REH cell (cell line): ENCODE results near the genes ATP6V0B, RPS8, ZSWIM5 and TESK2.

GRCh38 chr1:43974125-43975089, at the start of gene ATP6V0B:
TSS of gene ATP6V0B (plus strand) at chr1:43974960.
- PRO-cap: bidirectional peak, plus-strand start at chr1:43974585, minus-strand start at chr1:43974589; bidirectional peak, plus-strand start at chr1:43974960, minus-strand start at chr1:43974810

DNA sequence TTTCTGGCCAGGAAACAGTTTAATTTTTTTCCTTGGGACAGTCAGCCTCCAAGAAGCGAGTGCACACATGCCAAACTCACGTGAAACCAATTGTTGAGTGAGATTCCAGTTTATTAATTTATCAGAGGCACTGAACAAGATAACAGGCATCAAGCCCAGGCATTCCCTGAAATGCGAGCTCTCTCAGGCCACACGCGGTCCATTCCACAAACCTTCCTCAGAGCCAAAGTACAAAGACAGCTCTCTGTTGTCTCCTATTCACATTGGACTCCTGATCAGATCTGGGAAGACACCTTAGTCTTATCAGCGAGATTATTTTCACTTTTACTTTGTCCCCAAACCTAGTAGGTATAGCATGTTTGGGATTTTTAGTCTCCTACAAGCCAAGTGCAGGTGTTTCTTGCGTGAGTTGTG, 1.2 kb upstream of the SLC6A9 start:
- PRO-cap: no peak

DNA sequence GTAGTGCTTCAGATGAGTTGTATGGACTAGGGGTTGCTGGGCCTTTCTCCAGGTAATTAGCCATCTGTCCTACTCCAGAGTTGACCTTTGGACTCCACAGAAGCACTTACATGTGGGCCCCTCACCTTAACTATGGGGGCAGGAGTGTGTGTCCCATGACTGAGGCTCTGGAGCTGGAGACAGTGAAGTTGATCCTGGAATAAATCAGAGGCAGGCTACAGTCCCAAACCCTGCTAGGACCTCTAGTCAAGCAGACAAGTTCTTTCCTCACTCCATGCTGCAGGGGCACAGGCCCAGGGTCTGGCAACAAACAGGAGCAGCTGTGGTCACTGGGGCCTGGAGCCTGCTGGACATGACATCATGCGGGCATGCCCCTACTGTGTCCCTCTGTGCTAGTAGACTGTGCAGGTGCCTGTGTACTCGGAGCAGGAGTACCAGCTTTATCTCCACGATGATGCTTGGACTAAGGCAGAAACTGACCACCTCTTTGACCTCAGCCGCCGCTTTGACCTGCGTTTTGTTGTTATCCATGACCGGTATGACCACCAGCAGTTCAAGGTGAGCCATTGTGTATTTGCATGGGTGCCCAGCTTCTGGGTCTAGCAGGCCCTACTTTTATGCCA, 4.8 kb downstream of the DMAP1 start:
- PRO-cap: no peak

GRCh38 chr1:44222621-44223534, 9.6 kb downstream of the DMAP1 start:
- PRO-cap: no peak

- PRO-cap: no peak
Observed at GRCh38 chr1:44416913-44418071, 12.2 kb downstream of the RNF220 start.

GRCh38 chr1:44545958-44546429, 128.3 kb downstream of the TMEM53 start:
- PRO-cap: no peak

DNA sequence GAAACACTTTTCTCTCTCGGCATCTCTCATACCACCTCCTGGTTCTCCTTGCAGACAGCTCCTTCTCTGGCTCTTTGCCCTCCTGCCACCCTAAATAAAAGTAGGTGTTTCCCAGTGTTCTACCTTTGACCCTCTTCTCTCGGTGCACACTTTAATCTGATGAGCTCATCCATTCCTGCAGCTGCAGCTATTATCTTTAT, 126.9 kb downstream of the TMEM53 start:
- PRO-cap: no peak

DNA sequence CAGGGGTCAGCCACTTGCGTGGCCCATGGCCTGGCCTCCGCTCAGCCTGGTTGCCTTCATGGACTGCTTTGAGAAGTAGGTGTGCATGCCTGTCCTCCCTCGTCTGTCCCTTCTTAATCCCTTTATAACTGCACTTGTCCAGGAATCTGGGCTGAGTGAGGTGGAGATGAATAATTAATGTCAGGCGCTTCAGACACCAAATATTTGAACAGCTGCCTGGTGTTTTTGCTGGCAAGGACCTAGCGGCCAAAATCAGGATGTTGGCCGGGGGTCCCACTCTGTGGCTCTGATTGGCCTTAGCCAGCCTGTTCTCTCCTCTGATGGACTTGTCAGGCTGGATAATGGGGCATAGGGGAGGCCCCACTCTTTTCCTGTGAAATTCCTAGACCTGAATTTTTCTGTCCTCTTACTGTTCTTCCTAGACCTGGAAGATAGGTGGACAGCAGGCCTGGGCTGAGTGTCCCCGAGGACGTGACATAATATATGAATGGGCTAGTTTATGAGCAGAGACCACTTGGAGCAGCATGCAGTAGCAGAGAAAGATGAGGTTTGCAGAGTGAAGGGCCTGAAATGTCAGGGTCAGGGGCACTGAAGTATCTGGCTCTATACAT, 30.2 kb downstream of the TMEM53 start:
- PRO-cap: no peak

GRCh38 chr1:44775170-44776454, at the start of gene RPS8:
TSS of gene RPS8 (plus strand) at chr1:44775540.
- PRO-cap: bidirectional peak, plus-strand start at chr1:44775574, minus-strand start at chr1:44775482; bidirectional peak, plus-strand start at chr1:44775865, minus-strand start at chr1:44775887; bidirectional peak, plus-strand start at chr1:44776138, minus-strand start at chr1:44776051; bidirectional peak, plus-strand start at chr1:44776492, minus-strand start at chr1:44776223

DNA sequence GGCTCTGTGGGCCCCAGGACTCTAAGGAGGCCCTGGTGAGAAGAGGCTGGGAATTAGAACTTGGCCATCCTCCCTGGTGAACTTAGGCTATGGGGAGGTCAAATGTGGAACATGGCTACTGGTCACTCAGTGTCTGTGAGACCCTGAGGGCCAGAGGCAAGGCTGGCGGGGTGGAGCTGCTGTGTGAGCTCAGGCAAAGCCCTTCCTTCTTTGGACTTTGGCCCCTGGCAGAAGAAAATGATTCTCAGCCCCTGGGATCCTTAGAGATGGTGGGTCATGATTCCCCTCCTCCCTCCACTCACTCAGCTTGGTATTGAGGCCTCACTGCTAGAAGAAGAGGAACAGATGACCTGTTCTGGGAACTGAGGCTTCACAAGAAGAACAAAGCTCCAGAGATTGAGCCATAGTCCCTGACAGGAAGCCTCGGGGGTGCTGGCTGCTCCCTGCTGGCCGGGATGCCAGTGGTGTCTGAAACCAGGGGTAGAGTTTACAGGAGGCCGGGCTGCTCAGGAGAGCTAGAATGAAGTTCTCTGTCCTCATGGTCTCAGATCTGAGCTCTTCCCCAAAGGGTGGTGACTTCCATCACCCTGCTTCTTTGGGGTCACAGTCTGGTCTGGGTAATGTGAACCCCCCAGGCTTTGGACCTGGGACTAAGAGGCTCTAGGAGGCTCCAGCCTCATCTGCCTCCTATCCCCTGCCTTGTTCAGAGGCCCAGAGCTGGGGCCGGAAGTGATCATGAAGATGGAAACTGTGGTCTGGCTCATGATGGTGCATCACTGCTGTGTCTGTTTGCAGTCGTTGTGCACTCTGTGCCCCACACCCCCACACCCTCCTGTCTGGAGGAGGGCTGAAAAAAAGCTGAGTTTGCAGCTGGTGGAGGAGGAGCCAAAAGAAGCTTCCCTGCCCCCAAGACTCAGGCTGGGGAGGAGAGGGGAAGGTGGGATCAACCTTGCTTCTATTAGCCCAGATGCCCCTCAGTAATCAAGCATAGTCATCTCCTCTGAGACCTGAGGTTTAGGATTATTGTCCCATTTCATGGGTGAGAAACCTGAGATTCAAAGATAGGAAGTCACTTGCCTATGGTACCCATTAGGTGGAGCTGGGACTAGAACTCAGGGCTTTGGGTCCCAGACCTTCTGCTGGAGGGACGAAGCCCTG, 1.0 kb downstream of the BTBD19 start:
- PRO-cap: bidirectional peak, plus-strand start at position 744 of the sequence, minus-strand start at position 757 of the sequence

GRCh38 chr1:45010102-45011097, 724 bp downstream of the HECTD3 start:
- PRO-cap: bidirectional peak, plus-strand start at chr1:45010970, minus-strand start at chr1:45010946

DNA sequence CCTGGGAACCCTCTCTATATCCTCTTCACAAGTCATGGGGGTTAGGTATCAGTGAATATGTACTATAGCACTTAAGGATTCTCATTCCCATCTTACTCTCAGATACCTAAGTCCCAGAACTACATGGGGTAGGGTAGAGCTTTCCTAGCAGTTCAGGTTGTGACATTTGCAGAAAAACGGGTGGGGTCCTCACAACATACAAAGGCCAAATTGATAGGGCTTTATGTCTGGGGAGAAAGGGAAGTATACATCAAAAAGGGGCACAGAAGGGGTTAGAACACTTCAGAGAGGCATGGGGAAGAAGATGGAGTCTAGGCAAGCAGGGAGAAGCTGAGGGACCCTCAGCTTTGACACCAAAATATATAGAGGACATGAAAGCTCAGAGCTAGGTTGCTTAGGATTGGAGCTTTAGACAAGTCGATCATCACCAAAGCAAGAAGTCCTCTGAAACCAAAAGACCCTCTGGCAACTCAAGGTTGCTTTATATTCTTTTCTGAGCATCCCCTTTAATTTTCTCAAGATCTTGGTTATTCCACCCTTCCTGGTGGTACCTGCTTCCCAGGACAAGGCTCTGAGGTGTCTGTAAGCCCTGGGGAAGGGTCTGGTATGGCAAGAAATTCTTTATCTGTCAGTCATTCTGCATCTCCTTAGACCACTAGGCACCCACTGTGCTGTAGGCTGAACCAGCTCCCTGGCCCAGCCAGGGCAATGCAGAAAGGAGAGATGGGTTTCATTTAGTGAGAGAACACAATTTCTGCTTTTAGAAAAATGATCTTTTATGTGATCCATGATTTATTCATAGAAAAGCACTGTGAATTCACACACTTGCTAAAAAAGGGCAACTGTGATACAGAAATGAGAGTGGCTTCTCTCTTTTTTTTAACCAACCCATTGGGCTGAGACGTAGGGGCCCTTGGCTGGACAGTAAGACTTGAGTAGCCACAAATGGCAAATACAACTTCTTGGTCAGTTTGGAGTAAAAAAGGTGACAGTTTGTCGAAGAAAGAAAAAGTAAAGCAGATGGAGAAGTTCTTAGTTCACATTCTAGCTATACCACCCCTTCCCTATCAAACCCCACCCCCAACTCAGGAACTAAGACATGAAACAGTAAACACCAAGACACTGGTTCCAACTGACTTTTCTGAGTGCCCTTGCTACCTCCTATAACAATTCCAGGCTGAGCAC, 4.0 kb downstream of the UROD start:
- PRO-cap: no peak

GRCh38 chr1:45205407-45206233, 785 bp downstream of the ZSWIM5 start:
- PRO-cap: bidirectional peak, plus-strand start at chr1:45206036, minus-strand start at chr1:45206048

DNA sequence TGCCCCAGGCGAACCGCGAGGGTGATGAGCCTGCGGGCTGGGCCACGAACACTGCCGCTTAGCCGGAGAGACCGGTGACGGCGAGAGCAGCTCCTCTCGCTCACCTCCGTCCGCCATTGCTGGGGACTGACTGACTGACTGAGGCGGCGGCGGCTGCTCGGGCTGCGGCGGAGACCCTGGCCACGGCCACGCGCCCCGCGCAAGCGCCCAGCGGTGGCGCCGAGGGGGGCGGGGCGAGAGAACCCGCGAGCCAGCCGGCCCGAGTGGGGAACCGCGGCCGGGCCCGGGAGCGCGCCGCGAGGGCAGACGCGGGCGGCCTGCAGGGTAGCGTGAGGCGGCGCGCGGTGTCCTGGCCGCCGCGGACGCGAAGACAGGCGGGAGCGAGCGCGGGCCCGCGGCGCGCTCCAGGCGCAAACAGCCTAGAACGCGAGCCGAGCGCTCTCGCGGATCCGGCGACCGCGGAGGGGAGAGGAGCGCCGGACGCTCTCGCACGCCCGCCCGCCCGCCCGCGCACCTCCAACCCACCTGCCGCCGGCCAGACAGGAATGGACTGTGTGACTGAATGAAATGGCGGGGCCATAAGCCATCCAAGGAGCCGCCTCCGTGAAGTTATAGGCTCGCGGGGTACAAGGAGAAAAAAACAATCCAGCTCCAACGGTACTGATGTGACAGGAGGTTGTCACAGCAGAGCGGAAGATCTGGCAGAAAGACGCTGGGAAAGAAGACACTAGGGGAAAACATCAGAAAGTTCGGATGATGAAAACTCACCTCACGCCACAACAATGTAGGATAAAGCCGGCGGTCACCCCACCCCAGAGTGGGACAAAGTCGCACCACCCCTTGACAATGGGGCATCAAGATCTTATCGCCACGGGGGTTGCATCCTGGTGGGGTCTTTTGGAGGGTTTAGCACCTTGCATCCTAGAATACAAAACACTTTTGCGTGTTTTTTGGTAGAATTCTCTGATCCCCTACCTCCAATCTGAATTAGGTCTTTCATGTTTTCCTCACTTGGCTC, at the start of gene ZSWIM5:
TSS of gene ZSWIM5 (minus strand) at position 372 of the 1,018 bp plus-strand sequence.
- PRO-cap: bidirectional peak, plus-strand start at position 413 of the sequence, minus-strand start at position 132 of the sequence

DNA sequence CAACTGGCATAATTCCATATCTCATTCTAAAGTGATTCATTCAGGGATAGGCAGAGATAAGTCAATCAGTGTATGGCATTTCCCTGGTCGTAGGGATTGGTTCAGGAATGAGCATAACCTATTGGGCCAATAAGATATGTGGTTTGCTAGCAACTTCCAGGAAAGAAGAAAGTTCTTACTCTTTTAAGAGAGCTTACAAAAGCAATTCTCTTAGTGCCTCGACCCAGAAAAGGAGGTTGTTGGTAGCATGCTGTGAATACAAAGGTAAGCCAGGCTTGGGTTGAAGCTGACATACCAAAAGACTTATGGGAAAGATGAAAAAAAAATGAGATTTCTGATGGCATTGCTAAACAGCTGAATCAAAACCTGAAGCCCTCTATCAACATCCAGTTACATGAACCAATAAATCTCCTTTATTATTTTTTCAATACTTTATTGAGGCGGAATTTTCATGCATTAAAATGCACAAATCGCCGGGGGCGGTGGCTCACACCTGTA, 4.9 kb upstream of the ZSWIM5 start:
- PRO-cap: no peak

DNA sequence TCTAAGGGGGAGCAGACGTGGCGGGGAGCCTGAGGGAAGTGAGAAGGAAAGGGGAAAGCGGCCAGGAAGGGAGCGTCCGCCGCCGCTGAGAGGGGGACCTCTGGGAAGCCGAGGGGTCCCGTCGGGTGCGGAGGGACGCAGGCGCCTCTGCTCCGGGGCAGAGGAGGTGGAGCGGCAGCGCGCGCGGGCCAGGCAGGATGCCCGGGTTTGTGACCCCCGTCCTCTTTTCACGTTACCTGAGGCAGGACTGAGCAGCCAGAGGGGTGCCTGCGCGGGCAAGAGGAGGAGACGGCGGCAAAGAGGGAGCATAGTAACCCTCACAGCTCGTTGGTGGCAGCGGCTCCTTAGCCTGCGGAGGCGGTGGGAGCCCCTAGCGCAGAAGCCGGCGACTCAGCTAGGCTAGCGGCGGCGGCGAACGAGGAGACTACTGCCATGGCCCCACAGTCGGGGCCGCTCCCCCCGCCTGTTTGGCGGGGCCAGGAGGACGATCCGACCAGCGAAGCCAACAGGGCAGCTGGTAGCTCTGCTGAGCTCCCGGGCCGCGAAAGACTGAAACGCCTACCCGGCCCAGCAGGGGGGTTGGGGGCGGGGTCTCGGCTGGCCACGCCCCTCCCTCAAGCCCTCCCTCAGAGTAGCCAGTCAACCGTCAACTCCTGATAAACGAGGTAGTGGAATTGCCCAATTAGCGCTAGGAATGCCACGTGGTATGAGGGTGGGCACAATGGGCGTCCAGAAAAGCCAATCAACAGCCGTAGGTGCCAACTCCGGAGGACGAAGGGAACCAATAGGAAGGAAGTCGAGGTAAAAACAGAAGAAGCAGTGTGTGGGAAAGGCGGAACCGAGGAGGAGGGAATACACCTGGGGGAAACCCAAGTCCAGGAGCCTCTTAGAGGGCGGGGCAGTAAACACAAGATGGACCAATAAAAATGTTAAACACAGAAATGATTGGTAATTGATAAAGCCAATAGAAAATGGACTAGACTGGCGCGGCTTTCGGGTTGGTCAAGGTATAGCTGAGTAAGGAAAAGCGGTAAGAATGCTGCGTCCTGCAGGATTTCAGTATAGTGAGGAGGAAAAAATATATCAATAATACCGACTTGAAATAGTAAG, at the start of gene TESK2:
TSS of gene TESK2 (minus strand) at position 548 of the 1,110 bp plus-strand sequence.
- PRO-cap: bidirectional peak, plus-strand start at position 804 of the sequence, minus-strand start at position 515 of the sequence

DNA sequence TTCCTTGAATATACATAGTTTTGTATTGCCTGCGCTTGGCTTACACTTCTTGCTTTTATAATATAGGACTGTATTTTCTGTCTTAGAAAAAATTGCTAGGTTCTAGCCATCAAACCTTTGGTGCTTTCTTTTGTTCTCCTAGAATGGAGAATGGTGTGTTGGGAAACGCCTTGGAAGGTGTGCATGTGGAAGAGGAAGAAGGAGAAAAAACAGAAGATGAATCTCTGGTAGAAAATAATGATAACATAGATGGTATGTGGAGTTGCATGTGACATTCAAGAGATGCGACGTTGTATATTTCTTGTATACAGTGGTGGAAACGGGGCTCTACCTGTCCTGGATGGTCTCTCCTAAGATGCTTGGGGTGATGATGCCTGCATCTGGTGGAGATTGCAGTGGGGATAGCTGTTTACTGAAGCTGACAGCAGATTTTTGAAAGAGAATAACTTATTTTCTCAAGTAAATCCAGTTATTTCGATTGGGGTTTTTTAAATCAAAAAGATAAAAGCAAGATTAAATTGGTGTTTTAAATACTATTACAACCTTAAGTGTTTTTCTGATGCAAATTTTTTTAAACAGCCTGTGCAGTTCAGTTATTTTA, 17.4 kb downstream of the CCDC17 start:
- PRO-cap: no peak

GRCh38 chr1:45607923-45608276, 16.0 kb downstream of the CCDC17 start:
- PRO-cap: no peak

GRCh38 chr1:45609052-45610337, 14.4 kb downstream of the CCDC17 start:
- PRO-cap: no peak

- PRO-cap: no peak
Observed at GRCh38 chr1:45622925-45623762, 710 bp downstream of the CCDC17 start.